Parietal lobe (tissue), 2 donors: ENCODE results near the genes HDHD2 and ZBTB7C.

DNA sequence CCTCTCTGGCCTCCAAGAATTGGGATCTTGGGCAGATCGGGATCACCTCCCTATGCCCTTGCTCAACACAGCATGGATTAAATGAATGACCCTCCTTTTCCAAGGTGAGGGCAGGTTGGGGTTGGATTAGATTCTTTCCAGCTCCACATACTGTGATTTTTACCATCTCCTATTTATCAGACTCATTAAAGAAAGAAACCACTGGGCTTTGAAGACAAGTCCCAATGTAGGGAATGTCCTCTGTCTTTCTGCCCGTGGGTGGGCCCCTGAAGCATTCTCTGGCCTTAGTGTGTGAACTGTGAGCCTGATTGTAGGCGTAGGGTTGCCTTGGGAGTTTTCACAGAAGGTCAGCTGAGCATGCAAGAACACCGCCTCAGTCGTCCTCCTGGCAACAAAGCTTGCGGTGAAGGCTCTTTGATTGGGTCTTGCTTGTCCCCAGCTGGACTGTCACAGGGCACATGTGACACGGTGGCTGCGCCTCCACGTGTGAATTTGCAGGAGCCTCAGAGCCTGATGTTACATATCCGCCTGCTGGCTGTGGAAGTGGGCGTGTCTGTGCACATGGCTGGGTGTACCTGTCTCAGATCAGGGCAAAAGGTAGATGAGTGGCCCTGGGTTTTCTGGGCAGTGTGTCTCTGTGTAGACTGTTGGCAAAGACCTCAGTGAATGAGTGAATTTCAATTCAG lies 1.0 kb upstream of the RNF165 start:
- RAMPAGE, long total RNA = no peak

- RAMPAGE, long total RNA = no peak
These were observed 57.8 kb upstream of the ST8SIA5 start for GRCh38 chr18:46814593-46815122.

- RAMPAGE, long total RNA = no peak
These were observed at the start of gene HDHD2 for GRCh38 chr18:47150006-47151186. TSS of gene HDHD2 (minus strand) at chr18:47150500.

GRCh38 chr18:47825442-47825858 lies 105.0 kb downstream of the SMAD2 start:
- RAMPAGE, long total RNA = no peak

DNA sequence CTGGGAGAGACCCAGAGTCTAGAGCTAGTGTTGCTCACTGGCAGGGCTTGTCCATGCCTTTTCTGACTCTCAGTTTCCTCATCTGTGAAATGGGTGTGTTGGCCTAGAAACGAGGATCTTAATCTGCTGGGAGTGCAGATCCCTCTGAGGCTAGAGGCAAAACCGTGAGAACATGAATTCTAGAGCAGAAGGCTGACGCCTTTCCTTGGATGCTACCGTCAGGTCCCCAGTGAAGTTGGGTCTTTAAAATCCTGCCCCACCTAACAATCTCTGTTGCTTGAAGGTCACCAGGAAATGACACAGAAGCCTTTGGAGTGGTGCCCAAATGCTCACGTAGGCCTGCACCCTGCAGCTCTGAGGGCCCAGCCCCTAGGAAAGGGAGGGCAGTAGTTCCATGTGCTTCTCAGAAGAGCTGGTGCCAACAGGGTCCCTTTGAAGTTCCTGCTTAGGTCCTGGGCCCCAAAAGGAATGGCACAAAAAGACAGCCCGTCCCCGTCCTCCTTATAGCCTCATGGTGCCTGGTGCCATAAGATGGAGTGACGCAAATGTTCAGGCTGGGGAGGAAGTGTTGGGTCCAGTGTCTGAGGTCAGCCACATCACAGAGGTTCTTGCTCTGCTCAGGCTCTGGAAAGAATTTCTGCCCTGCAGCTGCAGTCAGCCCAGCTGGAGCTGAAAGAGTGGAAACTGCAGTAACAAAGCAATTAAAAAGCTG lies 73.3 kb upstream of the SMAD2 start:
- RAMPAGE, long total RNA = no peak

DNA sequence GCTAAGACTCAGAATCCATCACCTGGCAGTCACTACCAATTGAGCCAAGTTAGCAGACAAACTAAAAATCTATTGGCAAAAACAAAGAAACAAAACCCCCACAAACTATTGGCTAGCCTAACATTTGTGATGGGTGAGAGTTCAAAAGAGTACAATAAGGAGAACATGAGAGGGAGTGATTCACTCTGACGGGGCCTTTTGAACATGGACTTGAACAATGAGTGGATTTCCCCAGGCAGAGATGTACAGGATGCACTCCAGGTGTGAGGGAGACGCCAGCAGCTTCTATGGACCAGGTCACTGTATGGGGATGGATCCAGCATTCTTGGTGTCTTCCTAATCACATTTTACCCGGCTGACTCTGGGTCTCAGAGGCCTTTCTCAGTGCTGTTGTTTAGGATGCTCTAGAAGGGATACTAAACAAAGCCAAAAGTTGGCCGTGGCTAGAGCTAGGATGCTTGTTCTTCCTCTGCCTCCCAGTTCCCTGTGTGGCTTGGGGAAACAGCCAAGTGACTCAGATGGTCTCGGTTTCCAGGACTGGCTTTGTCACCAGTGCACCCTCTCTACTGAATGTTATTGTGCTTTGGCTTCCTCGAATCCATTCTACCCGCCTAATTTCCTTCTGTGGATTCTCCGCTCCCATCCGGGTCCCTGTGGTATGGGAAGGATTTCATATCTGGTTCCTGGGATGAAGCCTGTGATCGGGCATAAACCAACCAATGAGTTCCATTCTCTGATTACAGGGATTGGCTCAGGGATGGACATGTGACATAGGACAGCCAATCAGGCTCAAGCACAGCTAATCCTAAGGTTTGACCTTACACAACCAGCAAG lies 167.7 kb upstream of the SMAD2 start:
- RAMPAGE, long total RNA = no peak

- RAMPAGE, long total RNA = no peak
These were observed 84.5 kb downstream of the ZBTB7C start for GRCh38 chr18:48324630-48325156.

GRCh38 chr18:48409048-48410109 lies at the start of gene ZBTB7C:
TSS of gene ZBTB7C (minus strand) at chr18:48409383.
- RAMPAGE, long total RNA = no peak

DNA sequence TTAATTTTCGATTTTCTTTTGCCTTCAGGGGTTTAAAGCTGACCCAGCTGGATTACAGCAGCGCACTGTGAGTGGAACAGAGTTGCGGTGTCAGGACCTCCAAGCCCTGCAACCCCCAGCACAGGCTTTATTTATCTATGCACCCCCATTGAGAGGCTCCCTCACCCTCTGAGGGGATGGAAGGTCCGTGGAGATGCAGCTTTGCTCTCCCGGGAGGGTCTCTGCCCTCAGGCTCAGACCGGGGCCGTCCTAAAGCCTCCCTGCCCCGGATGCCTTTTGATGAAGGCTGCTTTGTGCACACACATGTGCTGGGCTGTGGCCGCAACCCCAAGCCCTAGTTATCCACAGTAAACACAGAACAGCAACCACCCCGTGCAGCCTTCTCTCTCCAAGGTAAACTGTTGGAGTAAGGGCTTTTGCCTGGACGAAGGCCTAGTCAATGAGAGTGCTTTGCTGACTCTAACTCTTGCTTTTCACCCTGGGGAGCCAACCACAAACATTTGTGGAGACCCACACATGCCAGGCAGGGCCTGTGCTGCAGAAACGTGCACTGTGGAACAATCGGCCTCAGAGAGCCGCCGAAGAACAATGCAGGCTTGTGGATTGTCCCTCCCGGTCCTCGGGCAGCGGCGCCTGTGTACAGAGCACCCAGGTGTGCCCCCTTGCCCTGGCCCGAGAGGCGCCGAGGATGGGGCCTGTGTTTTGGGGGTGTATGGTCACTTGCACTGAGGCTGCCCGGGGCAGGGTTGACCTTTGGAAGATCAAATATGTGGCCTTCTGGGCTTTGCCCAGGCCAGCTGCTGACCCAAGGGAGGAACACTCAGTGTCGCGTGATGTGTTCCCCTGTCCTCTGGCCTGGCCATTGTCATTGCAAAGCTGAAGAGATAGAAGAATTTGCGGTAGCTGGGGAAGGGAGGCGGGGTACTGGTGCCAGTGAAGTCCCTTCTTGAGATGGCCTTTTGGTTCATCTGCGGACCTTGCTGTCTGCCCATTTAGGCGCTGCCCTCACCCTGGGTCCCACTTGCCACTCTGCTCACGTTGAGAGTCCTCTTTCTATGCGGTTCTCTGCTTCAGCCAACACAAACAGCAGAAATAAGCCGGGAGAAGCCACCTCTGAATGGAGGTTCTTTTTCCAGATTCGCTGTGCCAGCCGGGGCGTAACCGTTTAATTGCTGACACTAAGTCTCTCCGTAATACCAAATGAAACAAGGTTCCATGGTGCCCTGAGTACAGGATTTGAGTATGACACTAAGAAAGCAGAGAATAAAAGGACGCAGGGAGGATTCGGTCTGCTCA lies 37.1 kb downstream of the CTIF start:
- RAMPAGE, long total RNA = no peak

GRCh38 chr18:48714757-48715424 lies 176.1 kb downstream of the CTIF start:
- RAMPAGE, long total RNA = no peak

DNA sequence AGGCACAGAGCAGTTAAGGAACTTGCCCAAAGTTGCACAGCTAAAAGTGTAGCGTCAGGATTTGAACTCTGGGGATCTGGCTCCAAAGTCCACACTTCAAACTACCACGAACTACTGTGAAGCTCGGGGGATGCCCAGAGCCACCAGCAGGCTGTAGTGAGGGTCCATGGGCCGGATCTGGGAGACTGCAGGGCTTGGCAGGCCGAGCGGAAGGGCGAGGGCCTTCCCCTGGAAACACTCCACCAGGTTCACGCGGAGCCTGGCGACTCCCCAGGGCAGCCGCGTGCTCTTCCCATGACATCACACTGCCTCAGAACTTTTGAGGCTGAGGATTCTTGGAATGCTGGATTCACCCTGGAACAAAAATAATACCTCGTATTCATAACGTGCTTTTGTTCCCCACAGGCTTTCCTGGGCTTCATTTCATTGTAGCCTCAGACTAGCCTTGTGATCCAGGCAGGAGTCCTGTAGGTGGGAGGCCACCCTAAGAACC lies 201.0 kb downstream of the SMAD7 start:
- RAMPAGE, long total RNA = no peak

DNA sequence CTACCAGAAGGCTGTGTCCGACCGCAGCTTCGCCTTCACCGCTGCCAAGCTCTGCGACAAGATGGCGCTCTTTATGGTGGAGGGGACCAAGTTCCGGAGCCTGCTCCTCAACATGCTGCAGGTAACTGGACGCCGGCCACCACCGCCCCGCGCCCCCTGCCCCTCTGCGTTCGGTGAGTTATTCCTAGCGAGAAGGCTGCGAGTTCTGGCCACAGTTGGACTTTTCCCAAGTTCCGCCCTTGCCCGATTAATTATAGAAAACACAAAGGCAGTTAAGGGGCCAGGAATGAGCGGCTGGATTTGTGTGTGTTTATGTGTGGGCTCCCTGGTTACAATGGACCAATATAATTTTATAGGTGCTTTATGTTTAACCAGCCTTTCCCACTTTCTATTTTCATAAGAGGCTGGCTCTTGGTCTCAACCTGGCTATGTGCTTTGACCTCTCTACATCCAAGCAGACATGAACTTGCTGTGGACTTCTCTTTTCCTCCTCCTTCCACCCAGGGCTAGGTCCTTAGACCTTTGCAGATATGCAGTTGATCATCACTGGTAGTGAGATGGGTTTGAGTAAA lies 189.1 kb downstream of the SMAD7 start:
- RAMPAGE, long total RNA = no peak

DNA sequence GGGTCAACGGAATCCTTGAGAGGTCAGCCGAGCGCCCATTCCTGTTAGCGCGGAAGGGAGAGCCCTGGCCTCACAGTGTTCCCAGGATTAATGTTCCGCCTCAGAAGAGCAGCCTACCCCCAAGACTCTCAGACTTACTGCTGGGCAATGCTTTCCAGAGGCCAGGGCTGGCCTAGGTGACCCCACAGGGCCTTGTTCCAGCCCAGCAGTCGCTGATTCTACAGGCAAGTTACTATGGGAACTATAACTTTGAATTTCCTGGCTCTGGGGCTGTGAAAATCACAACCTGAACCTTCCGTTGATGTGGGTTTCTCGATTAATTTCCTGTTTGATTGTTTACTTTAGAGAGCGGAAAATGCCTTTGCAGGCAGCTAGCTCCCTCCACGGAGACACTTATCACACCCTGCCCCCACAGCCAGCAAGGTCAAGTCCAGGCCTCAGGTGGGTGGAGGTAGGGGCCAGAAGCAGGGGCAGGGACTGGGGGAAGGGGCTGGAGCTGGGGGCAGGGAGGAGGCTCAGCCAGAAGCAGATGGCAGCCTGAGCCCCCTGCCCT lies 108.2 kb downstream of the SMAD7 start:
- RAMPAGE, long total RNA = no peak

GRCh38 chr18:48896534-48897325 lies 54.0 kb downstream of the SMAD7 start:
- RAMPAGE, long total RNA = no peak

GRCh38 chr18:48917458-48918410 lies 33.0 kb downstream of the SMAD7 start:
- RAMPAGE, long total RNA = no peak

DNA sequence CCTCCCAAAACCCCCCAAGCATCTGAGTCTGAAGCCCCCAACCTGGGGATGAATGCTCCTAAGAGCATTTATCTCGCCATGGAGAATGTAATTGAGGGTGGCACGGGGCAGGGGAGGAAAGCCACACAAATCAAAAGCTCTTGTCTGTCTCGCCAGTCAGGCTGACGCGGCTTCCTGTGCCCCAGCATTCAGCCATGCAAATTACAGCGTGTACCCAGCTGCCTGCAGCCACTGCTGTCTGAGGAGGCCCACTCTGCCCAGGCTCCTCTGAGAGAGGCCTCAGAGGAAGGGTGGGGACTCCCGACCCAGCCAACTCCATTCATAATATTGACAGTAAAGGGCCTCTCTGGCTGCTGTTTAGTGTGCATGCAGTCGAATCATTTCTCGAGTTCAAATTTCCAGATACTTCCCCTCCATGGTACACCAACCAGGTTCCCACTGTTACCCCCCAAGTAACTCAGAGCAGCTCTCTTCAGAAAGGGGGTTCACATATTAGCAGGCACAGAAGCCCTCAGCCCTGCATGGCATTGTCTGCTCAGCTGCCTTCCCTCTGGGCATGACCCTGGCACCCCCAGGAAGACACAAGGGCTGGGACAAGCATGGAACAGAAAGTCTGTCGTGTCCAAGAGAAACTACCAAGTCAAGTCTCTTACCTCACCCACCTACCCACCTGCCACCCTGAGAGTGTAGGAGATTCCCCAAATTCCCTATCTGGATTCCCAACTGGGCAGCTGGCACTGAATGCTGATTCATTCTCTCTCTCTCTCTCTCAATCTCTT lies 21.8 kb downstream of the SMAD7 start:
- RAMPAGE, long total RNA = no peak

DNA sequence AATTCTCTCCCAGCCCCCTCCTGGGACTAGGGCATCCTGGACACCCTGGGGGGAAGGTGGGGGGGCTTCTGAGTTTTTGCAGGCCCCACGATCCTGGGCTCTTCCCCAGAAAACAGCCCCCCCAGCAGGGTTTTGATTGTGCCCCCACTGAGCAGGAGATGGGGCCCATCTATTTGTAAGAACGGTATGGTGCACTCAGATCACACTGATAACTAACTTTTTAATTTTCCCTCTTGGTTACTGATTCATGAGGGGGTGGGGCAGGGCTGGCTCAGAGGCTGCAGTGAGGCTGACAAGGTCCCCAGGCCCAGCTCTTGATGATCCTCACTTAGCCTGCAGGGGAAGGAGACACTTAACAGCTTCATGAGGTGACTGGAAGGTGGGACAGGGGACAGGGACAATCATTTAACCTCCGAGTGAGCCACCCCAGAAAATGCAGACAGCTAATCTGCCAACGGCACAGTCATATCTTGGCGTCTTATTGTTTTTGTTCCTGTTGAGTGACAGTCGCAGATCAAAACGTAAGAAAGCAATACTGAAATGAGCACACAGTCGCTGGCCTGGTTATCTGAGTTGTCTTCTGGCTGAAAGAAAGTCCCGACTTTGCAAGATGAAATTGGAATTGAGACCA lies 18.8 kb downstream of the SMAD7 start:
- RAMPAGE, long total RNA = no peak

DNA sequence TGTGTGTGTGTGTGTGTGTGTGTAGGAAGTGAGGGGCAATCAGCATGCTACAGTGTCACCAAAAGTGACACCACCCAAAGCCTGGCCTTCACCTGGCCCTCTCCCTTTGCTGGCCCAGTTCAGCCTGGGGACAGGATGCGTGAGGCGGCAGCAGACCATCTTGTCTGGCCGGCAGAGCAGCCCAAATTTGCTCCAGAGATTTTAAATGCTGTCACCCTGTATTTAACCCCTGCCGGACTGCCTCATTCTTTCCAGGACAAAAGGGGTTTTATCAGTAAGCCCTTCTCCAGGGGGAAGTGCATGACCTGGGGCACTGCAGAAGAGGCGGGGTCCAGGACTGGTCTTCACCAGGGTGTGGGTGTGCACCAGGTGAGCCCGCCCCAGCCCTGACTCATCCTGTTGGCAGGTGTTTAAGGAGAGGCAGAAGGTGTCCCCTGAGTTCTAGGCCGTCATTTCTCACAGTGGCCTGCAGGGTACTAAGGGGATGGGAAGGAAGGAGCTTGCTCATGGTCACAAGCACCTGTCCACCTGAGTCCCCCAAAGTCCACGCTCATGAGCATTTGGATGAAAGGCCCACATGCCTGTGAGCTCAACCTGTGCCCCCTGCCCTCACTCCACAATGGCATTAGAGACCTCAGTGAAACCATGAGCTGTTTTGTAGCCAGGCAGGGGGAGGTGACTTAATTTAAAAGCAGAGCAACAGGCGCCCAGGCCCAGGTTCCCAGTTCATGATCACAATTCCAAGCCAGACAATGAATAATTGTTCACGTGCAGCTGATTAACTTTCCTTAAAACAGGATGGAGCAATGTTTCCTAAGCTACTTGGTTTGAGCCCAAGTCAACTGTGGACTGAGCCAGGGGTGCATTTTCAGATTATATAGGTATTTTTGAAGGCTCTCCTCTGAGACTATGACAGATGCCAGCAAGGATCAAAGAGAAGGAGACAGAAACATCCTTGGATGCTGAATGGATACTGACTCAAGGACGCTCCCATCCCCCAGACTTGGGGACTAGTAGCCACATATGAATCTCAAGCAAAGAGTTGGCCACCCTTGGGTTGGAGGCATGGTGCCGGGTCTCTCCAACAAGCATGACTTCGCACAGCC lies 13.1 kb downstream of the SMAD7 start:
- RAMPAGE, long total RNA = no peak

- RAMPAGE, long total RNA = no peak
These were observed 3.2 kb downstream of the SMAD7 start for GRCh38 chr18:48947524-48947976.

- RAMPAGE, long total RNA = no peak
These were observed 80.9 kb upstream of the SMAD7 start for GRCh38 chr18:49031458-49032194.